Suprapubic skin (tissue), 4 donors: ENCODE data around the gene KCNRG.

- PRO-cap = no peak
- RAMPAGE, long total RNA, 4 experiments = no peak in any of the 4 experiments
Measured at GRCh38 chr13:50015126-50015605, at the start of gene KCNRG. KCNRG (plus strand) TSS chr13:50015444.

DNA sequence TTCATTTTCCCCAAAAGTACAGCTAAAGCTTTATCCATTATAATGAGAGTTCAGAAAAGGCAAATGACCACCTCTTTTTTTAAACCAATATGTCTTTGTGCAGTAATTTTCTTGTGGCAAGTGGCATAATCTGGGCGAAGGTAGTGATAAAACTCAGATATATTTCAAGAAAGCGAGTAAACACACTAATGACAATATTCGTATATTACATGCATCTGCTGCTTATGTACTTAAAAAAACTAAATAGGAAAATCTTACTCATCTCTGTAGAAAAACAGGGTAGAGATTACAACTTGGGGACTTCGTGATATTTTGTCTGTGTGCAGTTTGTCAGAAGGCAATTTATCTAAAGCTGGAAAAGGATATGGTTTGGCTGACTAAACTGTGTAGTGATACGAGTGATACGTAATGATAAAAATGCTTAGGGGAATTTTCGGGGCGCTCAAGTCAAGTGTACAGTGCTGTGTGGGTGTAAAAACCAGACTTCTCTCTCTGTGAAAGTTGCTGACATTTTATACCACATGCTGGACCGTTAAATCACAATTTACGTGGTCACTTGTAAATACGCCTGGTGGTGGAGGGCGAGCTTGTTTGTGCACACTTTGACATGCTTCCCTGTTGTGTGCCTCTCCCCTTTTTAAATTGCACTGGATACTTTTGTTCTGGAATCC, 221.6 kb downstream of the KCNRG start:
- PRO-cap = no peak
- RAMPAGE, long total RNA, 4 experiments = no peak in any of the 4 experiments

DNA sequence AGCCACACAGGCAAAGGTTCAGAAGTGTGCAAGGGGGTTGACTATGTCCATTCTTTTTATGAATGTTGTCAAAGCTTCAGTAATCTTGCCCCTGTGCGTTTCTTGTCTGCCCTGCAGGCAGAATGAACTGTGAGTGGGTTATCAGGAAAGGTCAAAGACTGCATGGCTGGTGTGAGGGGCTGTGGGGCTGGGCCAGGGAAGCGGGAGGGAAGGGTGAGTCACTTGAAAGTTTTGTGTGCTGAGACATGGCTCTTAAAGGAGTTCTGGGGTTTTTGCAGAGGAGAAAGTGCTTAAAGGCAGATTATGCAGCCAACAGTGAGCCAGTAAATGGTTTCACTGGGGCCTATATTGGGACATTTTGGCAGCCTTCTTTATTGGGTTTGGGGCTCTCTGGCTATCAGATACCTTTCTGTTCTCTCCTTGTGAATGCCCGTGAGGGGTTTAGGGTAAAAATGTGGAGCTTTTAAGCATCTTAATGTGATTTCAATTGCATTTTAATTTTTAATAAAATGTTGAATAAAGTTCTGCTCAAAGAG, 396.2 kb downstream of the KCNRG start:
- PRO-cap = no peak
- RAMPAGE, long total RNA, 4 experiments = no peak in any of the 4 experiments

- PRO-cap = no peak
- RAMPAGE, long total RNA, 4 experiments = no peak in any of the 4 experiments
Measured at GRCh38 chr13:50543600-50544200, 299.8 kb downstream of the DLEU7 start.

- PRO-cap = no peak
- RAMPAGE, long total RNA, 4 experiments = no peak in any of the 4 experiments
Measured at GRCh38 chr13:50714789-50715251, 128.7 kb downstream of the DLEU7 start.

GRCh38 chr13:50842794-50843124, 733 bp downstream of the DLEU7 start:
- PRO-cap = no peak
- RAMPAGE, long total RNA, 4 experiments = no peak in any of the 4 experiments

- PRO-cap = no peak
- RAMPAGE, long total RNA, 4 experiments = no peak in any of the 4 experiments
Measured at GRCh38 chr13:50914289-50914511, 4.6 kb downstream of the RNASEH2B start.

GRCh38 chr13:50940425-50940684, 30.8 kb downstream of the RNASEH2B start:
- PRO-cap = no peak
- RAMPAGE, long total RNA, 4 experiments = no peak in any of the 4 experiments

GRCh38 chr13:51066412-51066881, 44.6 kb downstream of the C13orf42 start:
- PRO-cap = no peak
- RAMPAGE, long total RNA, 4 experiments = no peak in any of the 4 experiments

DNA sequence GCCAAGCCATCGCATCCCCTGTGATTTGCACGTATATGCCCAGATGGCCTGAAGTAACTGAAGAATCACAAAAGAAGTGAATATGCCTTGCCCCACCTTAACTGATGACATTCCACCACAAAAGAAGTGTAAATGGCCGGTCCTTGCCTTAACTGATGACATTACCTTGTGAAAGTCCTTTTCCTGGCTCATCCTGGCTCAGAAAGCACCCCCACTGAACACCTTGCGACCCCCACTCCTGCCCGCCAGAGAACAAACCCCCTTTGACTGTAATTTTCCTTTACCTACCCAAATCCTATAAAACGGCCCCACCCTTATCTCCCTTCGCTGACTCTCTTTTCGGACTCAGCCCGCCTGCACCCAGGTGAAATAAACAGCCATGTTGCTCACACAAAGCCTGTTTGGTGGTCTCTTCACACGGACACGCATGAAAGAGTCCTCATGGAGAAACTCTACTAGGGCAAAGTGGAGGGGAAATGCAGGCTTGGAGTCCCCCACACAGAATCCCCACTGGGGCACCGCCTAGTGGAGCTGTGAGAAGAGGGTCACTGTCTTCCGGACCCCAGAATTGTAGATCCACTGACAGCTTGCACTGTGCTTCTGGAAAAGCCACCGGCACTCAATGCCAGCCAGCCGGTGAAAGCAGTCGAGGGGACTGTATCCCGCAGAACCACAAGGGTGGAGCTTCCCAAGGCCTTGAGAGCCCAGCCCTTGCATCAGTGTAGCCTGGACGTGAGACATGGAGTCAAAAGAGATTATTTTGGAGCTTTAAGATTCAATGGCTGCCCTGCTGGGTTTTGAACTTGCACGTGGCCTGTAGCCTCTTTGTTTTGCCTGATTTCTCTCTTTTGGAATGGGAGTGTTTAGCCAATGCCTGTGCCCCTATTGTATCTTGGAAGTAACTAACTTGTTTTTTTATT, 47.4 kb upstream of the FAM124A start:
- PRO-cap = no peak
- RAMPAGE, long total RNA, 4 experiments = no peak in any of the 4 experiments

DNA sequence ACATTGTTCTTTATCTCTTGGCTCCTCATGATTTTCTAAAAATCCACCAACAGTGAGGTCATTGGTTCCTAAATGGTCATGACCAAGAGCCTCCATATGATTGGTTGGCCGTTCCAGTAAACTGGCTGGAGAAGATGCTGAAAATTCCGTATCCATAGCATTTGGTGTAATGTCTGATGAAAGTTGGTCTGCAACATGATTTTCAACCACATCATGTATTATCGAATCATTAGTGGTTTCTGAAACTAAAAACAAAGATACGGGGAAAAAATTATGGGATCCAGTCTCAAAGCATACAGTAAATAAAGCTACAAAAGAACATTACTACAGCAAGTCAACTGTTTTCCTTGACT, 29.6 kb downstream of the SERPINE3 start:
- PRO-cap = no peak
- RAMPAGE, long total RNA, 4 experiments = no peak in any of the 4 experiments

- PRO-cap = no peak
- RAMPAGE, long total RNA, 4 experiments = start-site peak on the minus strand in 1 of 4 experiments, at chr13:51422430-51423225 at its widest, 23 reads per replicate
Measured at GRCh38 chr13:51422580-51423429, 30.0 kb downstream of the INTS6 start.

- PRO-cap = no peak
- RAMPAGE, long total RNA, 4 experiments = no peak in any of the 4 experiments
Measured at GRCh38 chr13:51446954-51447544, 5.8 kb downstream of the INTS6 start.

DNA sequence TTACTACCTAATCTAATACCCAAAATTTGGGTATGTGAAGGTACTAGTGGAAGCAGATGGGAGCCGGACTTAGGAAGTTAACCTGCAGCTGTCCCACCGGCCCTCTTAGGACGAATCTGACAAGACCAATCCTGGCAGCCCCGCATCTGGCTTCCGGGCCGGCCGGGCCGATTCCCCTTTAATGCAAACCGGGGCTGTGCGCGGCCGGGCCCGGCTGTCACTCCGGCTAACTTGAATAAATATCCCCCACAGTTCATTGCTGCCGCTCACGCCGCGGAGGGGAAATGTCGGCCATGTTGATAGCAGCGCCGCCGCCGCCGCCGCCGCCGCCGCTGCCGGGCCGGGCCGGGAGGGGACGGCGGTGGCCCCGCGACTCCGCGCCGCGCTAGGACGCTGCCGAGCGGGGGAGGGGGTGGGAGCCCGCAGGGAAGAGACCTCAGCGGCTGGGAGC, 1.4 kb downstream of the INTS6 start:
- PRO-cap = bidirectional peak, plus-strand start at position 265 of the sequence, minus-strand start at position 180 of the sequence
- RAMPAGE, long total RNA, 4 experiments = no peak in any of the 4 experiments

DNA sequence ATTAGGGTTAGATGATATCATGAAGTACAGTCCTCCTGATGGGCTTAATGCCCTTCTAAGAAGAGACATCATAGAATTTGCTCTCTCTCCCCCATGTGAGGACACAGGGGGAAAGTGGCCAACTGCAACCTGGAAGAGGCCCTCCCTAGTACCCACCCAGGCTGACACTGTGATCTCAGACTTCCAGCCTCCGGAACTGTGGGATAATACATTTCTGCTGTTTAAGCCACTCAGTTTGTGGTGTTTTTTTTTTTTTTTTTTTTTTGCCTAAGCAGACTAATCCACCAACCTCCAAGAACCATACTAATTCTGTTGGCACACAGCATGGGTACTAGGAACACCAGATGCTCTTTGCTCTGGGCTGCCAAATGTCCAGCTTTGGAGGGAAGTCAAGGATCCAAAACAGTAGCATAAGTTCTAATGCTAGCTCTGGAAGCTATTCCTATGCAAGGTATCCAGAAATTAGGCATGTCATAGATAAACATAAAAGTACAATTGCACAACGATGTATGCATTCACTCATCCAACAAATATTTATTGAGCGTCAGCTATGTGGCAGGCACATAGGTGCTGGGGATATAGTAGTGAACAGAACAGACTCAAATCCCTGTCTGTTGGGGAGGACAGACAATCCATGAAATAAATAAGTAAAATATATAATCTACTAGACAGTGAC, 64.5 kb upstream of the WDFY2 start:
- PRO-cap = no peak
- RAMPAGE, long total RNA, 4 experiments = no peak in any of the 4 experiments

- PRO-cap = no peak
- RAMPAGE, long total RNA, 4 experiments = no peak in any of the 4 experiments
Measured at GRCh38 chr13:51557808-51558437, 26.3 kb upstream of the WDFY2 start.

DNA sequence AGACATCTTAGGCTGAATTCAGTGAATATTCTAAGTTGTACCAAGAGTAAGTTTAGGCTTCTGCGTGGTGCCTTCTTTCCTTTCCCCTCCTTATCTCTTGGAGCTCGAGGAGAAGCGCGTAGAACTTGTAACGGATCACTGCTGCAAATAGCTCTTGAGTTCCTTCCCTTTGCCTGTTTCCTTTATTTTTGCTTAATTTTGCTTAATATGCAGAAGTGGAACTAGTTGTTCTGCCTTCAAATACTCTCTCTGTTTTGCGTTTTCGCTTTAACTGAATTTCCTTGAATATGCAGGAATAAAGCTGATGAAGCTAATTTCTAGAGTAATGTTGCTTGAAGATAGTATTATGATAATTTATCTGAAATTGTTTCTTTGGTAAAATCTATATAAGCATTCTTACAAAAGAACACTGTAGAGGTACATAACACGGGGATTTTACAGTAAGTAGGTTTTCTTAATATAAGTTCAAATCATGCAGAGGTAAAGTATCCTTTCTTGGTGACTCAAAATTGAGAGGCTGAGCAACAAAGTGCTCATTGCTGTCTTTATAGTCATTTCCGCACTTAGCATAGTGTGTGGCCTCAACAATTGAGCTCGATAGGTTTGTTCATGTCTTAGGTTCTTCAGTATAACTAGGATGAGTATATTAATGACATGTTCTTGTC, 1.2 kb downstream of the WDFY2 start:
- PRO-cap = no peak
- RAMPAGE, long total RNA, 4 experiments = no peak in any of the 4 experiments

DNA sequence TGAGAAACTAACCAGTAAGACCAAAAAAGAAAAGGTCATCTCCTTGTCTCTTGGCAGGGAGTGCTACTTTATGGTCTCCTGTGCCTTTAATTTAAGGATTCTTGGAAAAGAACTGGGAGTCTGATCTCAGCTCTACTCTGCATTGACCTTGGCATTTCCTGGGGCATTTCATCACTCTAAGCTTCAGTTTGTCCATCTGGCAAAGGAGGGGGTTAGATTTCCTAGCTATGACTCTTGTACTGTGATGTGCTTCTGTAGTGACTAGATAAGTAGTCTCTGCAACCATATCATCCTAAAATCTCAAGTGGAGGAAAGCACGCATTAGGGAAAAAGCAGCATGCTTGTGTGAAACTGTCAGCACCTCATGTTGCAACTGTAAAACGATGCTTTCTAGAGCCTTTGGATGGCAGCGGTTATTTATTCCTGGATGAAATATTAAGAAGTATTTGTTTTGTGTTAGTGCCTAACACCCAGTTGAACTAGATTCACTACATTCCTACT, 6.7 kb downstream of the WDFY2 start:
- PRO-cap = unidirectional peak, plus-strand start at position 295 of the sequence
- RAMPAGE, long total RNA, 4 experiments = no peak in any of the 4 experiments

DNA sequence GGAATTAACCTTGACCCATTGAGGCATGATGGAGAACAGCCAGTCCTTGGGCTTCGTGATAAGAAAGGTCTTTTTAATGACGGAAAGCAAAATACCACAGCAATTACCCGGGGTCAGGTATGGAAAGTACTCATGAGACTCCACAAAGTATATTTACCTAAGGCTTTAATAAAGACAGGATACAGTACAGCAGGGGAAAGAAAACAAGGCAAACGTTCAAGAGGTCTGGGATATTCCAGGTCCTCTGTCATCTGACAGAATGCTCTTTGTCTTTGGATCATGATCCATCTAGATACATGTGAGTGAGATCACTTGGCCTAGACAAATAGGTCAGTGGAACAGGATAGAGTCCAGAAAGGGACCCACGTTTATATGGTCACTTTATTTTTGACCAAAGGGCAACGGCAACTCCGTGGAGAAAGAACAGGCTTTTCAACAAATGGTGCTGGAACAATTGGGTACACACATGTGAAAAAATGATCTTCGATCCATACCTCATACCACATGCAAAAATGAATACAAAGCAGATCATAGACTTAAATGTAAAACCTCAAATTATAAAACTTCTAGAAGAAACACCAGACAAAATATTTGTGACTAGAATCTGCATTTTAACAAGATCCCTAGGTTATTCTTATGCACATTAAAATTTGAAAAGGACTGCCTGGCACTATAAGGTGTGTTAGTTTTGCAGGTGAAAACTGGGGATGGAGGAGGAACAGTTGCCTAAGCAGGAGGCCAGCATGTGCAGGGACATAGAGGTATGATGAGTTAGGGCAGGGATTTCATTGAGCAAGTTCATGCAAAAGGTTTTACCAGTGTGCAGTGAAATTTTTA, 52.4 kb downstream of the WDFY2 start:
- PRO-cap = no peak
- RAMPAGE, long total RNA, 4 experiments = no peak in any of the 4 experiments

DNA sequence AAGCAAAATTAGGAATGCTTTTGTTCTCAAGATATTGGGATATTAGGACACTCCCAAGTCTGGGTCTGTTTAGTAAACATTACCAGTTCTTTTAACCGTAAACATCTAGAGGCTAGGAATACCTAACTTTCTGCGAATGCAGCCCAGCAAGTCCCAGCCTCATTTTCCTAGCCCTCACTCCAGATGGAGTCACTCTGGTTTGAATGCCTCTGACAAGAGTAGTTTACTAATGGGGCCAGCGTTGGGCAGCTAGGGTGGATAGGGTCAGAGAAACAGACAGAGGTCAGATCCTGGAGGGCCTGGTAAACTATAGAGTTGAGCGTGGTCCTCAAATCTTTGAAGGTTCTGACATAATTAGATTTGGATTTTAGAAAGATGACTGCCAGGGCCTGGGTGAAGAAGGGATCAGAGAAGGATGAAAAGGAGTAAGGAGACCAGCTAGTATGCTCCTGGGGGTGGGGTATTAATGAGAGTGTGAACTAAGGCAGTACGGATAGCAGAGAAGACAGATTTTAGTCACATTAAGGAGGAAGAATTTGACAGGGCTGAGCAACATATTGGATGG, 53.7 kb downstream of the WDFY2 start:
- PRO-cap = no peak
- RAMPAGE, long total RNA, 4 experiments = start-site peak on the plus strand in 1 of 4 experiments, centred at position 262 of the sequence, 49 reads per replicate